Measurements from ENCODE around the gene MYO16.

GRCh38 chr13:108402918-108403403, 133.4 kb downstream of the TNFSF13B start:
- PRO-cap, result no peak
- RAMPAGE, long total RNA, 2 experiments, result no peak in any of the 2 experiments

DNA sequence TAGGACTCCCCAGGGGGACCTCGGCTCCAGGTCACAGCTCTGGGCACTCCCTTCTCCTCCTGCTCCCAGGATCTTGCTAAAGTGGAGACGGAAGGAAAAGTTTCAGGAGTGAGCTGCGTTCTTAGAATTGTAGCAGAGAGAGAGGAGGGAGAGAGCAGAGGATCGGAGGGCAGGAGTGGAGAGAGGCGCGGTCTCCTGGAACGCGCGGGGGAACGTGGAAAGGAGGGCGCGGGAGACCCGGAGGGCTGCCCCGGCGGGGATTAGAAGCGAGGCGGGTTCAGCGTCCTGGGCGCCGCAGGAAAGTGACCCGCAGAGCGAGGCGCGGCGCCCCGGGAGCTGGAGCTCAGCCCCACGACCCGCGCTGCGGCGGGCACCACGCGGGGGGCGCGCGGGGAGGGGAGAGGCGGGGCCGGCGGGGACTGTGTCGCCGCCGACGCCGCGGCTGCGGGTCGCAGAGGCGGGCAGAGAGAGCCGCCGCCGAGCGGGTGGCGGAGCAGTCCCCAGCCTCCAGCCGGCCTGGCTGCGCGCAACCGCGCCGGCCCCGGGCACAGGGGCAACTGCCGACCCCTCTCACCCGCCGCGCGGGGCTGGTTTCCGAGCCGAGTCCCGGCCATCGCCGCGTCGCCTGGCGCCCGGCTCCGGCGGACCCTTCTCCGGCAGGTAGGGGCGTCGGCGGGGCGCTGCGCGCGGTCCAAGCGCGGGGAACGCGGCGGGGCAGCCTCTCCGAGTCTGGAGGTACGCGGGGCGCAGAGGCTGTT, 134.0 kb upstream of the MYO16 start:
- PRO-cap, result no peak
- RAMPAGE, long total RNA, 2 experiments, result no peak in any of the 2 experiments

GRCh38 chr13:108629278-108629821, at the start of gene MYO16:
Gene MYO16, plus strand, starts transcription at chr13:108629611.
- PRO-cap, result no peak
- RAMPAGE, long total RNA, 2 experiments, result no peak in any of the 2 experiments

DNA sequence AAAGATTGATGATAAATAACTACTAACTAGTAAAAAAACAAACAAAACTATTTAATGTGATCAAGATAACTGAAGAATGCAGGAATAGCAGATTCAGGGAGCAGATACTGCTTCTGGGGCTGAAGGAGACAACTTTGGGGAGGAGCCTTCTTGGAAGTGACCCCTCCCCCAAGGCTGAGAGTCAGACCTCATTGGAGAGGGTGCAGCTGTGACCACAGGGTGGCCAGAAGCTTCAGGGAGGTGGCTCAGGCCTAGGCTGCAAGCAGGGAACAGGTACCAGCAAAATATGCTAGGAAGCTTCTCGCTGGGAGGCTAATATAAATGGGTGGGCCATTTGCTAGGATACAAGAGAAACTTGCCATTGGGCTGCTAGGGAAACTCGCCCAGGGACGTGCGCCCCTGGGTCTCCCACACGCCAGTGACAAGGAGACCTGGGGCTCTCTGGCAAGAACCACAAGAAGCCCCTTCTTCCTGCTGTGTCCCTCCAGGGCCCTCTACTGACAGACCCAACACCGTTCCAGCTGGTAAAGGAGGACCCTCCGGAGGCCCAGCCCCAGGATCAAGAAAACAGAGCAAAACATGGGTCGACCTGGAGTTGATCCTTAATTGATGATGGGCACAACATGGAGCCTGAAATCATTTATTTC, 150.0 kb downstream of the MYO16 start:
- PRO-cap, result no peak
- RAMPAGE, long total RNA, 2 experiments, result no peak in any of the 2 experiments

DNA sequence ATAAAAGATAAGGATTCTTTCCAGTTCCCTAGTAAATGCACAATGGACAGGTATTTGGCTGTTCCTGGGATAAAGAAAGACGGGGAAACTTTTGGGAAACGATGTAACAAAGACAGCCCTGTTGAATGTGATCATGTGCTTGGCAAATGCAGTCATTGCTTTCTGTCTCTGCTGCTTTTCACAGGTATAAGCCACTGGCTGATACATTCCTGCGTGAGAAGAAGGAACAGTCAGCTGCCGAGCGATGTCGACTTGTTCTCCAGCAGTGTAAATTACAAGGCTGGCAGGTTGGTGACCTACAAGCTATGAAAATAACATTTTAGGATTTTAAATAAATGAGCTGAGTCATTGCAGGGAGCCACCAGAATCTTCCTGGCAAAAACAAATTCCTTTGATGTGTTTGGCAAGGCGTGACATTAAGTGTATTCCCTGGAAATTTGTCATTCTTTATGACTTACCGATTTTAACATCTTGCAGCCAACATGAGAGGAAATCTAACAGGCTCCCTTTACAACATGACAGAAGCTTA, 471.3 kb downstream of the MYO16 start:
- PRO-cap, result no peak
- RAMPAGE, long total RNA, 2 experiments, result no peak in any of the 2 experiments

GRCh38 chr13:109155018-109155928, 525.9 kb downstream of the MYO16 start:
- PRO-cap, result no peak
- RAMPAGE, long total RNA, 2 experiments, result no peak in any of the 2 experiments

- PRO-cap, result no peak
- RAMPAGE, long total RNA, 2 experiments, result no peak in any of the 2 experiments
These were observed 468.0 kb downstream of the IRS2 start for GRCh38 chr13:109318470-109318749.

- PRO-cap, result no peak
- RAMPAGE, long total RNA, 2 experiments, result no peak in any of the 2 experiments
These were observed 291.6 kb downstream of the IRS2 start for GRCh38 chr13:109494638-109495403.

DNA sequence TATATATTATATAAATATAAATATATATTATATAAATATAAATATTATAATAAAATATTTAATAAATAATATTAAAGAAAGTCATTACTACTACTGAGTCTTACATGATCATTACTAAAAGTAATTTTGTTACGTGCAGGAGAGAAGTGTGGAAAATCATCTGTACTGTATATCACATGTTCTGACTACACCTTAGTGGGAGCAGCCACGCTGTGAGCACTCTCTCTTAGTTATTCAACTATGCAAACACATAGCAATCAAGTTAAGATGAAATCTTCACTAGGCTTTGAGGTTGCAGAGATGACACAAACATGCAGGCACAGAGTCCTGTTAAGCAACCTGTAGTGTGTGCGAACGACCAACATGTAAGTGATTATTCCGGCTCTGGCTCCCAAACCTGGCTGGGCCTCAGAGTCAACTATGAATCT, 91.6 kb downstream of the IRS2 start:
- PRO-cap, result no peak
- RAMPAGE, long total RNA, 2 experiments, result no peak in any of the 2 experiments

DNA sequence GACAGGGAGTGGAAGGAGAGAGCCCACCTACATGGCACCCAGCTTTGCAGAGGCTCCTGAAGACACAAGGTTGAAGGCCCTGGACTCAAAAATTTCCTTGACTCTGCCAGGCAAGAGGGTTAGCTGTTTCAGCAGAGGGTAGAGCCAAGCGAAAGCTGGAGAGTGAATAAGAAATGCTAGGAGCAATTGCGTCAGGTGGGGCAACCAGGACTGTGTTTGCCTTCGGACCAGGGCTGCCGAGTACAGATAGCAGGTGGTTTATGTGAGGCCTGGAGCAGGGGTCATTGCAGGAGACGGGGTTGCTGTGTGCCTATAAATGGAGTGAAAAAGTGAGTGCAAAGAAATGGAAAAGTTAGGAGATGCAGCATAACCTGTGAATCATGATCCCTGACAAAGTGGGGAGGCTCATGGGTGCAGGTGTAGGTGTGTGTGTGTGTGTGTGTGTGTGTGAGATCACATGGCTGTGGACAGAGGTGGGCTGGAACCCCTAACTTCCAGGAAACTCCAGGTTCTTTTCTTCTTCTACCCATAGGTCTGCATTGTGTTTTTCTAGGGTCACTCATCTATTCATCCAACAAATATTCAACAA, 59.0 kb downstream of the IRS2 start:
- PRO-cap, result no peak
- RAMPAGE, long total RNA, 2 experiments, result no peak in any of the 2 experiments

GRCh38 chr13:110155001-110155619, 151.8 kb downstream of the COL4A1 start:
- PRO-cap, result no peak
- RAMPAGE, long total RNA, 2 experiments, result no peak in any of the 2 experiments

DNA sequence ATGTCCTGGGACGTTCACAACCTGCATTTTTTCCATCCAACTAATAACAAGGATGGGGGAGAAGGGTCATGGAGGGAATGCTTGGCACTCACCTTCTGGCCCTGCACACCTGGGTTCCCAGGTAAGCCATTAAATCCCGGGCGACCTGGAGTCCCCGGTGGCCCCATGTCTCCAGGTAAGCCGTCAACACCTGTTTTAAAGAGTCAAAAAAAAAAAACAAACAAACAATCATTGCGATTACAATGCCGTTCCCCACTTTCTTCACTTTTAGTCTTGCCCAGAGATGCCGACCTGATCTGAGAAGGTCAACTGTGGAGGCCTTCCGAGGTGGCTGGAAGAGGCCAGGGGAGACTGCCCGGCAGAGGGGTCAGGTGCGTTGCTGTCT, 125.8 kb downstream of the COL4A1 start:
- PRO-cap, result no peak
- RAMPAGE, long total RNA, 2 experiments, result no peak in any of the 2 experiments

DNA sequence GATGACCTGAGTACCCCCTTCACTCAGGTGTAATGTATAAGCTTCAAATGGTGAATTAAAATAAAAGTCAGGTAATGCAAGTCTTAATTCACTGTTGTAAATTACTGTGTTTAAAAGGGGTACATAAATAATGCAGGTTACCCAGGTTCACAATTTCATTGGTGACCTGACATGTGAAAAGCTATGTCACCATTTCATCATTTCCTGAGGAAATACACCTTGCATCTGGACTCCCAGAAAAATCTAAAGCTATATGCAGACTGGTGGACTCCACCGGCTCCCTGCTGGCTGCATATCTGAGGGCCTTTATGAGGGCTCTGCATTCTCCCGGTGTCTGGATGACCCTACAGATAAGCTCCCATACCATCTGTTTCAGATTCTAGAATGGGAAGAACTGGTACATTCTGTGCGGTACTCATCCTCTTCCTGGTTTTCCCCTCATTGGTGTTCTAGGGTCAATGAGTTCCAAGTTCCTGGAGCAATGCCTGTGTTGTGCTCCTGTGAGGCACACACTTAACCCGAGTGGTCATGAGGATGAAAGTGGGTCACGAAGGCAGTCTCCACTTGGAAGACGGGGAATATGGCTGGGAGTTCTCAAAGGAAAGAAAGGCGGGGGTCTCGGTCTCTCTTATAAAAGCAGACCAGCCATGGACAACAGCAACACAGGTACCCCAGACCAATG, 60.5 kb downstream of the COL4A1 start:
- PRO-cap, result no peak
- RAMPAGE, long total RNA, 2 experiments, result no peak in any of the 2 experiments

DNA sequence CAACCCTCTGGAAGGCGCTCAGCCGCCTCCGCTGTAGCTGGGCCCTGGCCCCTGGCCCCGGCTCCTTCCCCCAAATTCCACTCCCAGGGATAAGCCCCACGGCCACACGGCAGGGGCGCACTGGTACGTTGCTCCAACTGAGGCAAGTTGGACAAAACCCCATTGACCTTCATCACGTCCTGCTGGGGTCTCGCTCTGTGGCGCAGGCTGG, 58.7 kb downstream of the COL4A1 start:
- PRO-cap, result no peak
- RAMPAGE, long total RNA, 2 experiments, result no peak in any of the 2 experiments

- PRO-cap, result no peak
- RAMPAGE, long total RNA, 2 experiments, result no peak in any of the 2 experiments
These were observed 56.5 kb downstream of the COL4A1 start for GRCh38 chr13:110250133-110251198.

- PRO-cap, result no peak
- RAMPAGE, long total RNA, 2 experiments, result no peak in any of the 2 experiments
These were observed 52.8 kb downstream of the COL4A1 start for GRCh38 chr13:110254115-110254561.

DNA sequence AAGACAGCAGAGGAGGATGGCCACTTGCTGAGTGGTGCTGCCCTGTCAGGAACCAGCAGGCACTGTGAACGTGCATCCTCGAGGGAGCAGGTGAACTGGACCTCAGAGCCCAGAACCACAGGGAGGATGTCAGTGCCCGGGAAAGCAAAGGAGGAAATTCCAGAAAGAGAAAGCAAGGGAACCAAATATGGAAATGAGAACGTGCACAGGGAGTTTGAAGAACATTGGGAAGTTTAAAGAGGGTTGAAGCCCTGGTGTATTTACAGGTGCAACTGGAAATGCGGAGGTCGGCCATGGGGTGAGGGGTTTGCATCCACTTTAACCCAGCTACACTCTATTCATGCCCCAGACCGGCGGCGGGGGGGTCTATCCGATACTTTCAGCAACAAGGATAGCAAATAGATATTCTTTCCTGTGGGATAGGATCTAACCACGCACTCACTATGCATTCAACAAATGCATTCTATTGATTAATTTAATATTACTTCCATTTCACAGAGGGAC, 50.5 kb downstream of the COL4A1 start:
- PRO-cap, result no peak
- RAMPAGE, long total RNA, 2 experiments, result no peak in any of the 2 experiments

DNA sequence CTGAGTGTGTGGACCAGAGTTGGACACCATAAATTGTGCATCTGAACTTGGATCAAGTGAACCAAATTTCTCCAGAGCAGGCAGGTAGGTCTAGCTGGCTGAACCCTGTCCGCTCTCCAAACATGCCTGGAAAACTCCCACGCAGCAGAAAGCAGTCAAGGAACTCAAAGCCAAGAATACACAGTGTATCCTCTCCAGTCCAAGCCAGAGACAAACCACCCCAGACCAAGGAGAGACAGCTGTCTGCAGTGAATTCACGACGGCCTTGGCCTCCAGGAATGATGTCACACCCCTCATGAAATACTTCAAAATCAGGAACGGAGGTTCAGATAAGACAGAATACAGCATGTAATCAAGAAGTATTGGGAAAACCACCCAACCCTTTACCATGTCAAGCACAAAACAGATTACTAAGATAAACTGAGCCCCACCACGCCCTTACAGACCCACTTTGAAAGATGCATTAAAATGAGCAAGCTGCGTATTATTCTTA, 44.0 kb downstream of the COL4A1 start:
- PRO-cap, result no peak
- RAMPAGE, long total RNA, 2 experiments, result no peak in any of the 2 experiments

DNA sequence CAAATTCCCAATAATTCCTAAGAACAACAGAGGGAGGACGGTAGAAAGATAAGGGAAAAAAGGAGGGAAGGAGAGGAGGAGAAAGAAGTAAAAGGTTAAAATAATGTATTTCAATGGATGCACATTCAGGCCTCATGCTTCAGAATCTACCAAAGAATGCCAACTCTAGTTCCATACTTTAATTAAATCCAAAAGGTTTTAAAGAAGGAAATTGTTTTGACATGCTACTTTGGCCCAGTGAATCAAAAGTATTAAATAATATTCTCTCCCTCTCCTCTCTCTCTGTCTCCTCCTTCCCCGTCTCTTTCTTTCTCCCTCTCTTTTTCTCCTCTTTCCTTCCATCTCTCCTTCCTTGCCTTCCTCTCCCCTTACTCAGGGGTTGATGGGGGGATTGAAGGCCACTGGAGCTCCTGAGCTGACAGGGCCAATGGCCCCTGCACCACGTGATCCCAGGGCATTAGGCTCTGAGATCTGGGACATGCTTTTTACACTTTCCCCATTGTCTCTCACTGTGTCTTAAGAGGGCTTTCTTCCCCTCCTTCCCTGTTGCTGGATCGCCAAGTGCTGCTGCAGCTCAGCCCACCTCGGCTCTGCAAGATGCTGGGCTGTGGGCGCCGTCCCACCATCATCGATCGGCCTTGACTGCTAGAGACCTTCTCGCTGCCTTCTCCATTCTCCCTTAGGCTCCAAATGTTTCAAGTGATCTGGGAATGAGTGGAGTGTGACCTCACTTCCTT, 42.4 kb downstream of the COL4A1 start:
- PRO-cap, result no peak
- RAMPAGE, long total RNA, 2 experiments, result no peak in any of the 2 experiments

GRCh38 chr13:110340457-110340687, 33.3 kb downstream of the COL4A2 start:
- PRO-cap, result no peak
- RAMPAGE, long total RNA, 2 experiments, result no peak in any of the 2 experiments

Data from breast epithelium (tissue), 2 donors.